Placental pericyte (primary cell): Measurements from ENCODE around the genes CEP350, ACBD6 and IER5.

GRCh38 chr1:179951799-179952184 is 2.8 kb upstream of the CEP350 start:
- CAGE, long polyA plus RNA, result no peak

- CAGE, long polyA plus RNA, result no peak
Observed at GRCh38 chr1:179954233-179954978, at the start of gene CEP350. Gene CEP350, plus strand, starts transcription at chr1:179954810.

- CAGE, long polyA plus RNA, result no peak
Observed at GRCh38 chr1:179969919-179970473, 15.4 kb downstream of the CEP350 start.

DNA sequence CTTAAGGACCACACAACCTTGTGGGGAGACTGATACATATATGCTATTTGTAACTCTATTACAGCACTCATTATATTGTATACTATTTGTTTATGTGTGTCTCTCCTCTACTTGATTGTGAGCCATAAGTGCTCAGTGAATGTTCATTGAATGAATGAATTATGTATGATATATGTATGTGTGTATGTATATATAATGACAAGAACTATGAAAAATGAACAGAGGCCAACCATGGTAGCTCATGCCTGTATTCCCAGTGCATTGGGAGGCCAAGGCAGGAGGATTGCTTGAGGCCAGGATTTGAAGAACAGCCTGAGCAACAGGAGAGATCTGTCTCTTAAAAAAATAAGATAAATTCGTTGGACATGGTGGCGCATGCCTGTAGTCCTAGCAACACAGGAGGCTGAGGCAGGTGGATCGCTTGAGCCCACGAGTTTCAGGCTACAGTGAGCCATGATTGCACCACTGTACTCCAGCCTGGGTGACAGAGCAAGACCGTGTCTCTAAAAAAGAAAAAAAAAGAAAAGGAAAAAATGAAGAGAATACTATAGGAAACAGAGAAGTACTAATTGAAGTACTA is 20.0 kb downstream of the CEP350 start:
- CAGE, long polyA plus RNA, result no peak

DNA sequence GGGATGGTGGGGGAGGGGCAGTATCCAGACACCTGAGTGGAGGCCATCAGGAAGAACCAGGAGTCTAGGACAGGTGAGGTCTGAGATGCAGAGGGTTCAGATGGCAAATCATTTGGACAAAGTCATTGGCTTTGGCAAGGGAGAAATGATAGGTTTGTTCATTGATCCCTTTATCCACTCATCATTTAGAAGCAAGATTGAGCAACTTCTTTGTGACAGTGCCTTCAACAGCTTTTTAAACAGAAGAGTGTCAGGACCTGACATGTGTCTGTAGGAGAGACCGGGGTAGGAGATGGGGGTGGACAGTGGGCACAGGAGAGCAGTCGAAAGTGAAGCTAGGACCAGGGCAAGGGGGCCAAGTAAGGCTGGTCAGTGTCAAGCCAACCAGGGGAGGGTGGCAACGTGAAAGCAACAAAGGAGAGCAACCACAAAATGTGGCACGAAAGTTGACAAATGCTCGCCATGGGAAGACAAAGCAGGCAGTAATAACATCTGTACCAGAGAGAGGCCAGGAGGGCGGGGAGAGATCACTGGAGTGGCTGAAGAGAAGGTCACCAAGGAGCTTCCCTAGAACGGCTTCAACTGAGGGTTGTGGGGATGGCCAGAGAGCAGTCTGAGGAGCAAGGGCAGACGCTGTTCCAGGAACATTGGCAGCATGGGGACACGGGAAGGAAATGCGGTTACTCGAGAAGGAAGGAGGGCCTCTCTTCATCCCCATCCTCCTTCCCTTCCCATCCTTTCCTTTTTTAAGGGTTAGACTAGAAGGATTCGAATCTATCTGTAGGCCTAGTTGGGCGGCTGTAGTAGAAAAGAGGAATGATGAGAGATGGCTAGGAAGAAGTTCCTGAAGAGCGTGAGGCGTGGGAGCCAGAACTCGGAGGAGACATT is 17.0 kb downstream of the QSOX1 start:
- CAGE, long polyA plus RNA, result no peak

DNA sequence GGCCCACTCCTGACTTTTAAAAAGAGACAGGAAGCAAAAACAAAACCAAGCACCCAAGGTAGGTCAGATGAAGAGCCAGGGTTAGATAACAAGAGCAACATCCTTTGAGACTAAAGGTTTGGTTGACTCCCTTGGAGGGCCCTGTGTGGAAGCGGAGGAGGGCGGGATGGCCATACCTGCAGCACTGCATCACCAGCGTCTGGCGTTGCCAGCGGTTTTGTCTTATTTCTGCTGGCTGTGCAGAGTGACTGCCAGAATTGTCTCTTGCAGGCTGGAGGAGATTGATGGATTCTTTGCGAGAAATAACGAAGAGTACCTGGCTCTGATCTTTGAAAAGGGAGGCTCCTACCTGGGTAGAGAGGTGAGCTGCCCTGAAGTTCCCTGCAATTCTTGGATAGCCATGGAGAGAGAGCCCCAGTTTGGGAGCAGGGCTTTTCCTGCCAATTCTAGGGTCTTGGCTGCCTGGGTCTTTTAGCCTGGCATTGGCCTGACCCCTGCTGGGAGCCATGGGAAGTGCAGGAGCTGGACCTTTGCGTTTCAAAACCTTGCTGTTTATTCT is 23.9 kb downstream of the QSOX1 start:
- CAGE, long polyA plus RNA, result no peak

GRCh38 chr1:180185489-180185831 is 30.8 kb downstream of the QSOX1 start:
- CAGE, long polyA plus RNA, result no peak

DNA sequence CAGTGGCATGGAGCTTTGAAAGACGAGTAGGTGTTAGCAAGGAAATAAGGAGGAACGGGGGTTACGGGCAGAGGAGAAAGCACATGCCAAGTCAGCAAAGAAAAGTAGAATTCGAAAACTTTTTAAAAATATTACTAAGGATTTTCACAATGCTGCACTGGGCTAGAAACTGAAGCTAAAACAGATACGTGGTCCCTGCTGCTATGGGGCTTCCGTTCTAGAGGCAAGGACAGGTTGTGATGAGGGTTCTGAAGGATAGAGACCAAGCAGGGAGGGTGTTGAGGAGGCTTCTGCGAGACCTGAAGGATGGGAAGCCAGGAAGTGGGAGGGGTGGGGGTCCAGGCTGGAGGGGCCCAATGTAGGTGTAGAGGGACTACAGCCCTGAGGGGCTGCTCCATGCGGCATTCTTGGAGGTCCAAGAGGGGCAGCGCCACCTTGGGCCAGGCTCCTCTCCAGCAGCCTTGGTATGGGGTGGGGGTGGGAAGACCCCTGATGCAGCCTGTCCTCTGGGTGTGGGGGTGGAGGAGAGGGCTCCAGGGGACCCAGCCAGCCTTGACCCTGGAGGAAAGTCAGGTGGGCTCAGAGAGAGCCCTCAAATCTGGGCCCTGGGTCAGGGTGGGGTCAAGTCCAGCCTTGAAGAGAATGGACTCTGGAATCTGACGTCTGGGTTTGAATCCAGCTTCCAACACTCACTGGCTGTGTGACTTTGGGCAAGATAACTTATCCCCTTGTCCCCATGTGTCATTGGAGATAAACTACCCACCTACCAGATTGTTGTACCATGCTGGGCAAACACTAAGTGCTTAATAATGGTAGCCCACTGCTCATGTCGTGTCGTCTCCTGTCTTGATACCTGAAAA is 30.4 kb upstream of the LHX4 start:
- CAGE, long polyA plus RNA, result no peak

- CAGE, long polyA plus RNA, result no peak
Observed at GRCh38 chr1:180217385-180217793, 12.7 kb upstream of the LHX4 start.

- CAGE, long polyA plus RNA, result no peak
Observed at GRCh38 chr1:180270287-180270535, 40.1 kb downstream of the LHX4 start.

DNA sequence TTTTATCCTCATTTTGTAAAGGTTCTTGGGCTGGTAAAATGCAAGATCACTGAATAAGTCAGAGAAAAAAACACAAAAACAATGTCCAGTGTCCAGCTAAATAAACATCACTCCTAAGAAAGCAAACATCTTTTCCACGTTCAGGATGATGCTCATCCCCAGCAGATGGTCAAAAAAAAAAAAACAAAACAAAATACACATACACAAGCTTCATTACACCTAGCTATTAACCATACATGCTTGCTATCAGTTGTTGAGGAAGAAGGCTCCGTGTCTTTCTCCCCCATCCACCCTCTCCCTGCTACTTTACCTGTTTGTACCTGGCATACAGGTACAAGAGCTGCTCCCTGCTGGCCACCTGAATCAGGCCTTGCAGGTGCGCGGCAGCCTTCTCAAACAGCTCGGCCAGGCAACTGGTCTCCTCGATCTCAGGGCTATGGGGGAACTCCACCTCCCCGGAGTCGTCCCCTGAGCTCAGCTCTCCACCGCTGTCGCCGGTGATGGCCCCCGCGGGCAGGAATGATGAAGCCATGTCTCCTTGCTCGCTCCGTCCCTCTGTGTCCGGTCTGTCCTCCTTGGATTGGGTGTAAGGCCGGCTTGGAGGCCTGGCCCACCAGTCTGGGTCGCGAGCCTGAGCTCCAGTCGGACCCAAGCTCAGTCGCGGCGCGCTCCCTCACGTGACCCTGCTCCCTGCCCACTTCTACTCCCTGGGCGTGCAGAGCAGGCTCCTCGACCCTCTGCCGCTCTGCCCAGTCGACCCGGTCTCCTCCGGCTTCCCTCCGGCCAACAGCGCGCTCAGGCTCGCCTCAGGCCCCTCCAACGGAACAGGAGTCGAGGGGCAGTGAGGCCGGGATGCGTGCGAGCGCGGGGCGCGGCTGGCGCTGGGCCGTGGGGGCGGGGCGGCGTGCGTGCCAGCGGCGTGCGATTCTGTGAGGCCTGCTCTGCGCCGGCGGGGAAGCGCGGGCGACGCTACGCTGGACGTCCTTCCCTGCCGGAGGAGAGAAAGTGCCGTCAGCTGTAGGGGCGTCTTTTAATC is at the start of gene ACBD6:
Gene ACBD6, minus strand, starts transcription at position 843 of the 1,036 bp plus-strand sequence.
- CAGE, long polyA plus RNA, result no peak

DNA sequence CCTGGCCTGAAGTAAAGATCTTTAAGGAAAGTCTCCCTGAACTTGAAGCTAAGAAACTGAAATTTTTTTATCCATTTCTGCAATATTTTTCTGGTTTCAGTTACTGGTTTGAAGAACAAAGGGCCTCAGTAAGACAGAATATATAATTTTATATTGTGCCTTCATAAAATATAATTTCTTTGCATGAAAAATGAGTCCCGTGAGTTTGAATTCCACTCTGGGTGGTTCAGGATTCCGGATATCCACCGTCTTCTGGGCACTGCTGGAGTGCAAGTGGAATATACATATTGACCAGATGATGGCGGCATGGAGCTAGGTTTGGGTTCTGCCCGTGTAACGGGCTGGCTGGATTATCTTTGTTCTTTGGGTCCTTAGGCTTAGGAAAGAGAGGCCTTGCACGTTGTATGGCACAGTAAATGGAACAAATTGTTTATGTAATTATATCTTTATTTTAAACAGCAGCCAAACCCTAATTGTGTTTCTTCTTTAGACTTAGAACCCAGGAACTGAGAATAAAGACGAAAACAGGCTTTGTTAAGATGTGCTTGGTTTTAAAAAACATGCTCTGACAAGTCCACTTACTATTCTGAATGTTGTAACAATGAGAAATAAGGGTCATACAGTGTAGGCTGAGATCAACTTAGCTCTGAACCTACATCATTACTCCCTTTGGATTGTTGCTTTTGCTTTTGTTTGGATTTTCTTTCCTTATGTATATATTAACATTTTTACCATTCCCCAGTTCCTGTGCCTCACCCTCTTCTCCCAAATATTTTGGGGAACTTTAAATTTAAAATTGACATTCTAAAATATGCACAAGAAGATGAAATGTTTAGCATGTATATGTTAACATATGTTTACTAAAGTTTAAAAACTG is 13.6 kb upstream of the ACBD6 start:
- CAGE, long polyA plus RNA, result no peak

- CAGE, long polyA plus RNA, result no peak
Observed at GRCh38 chr1:180539028-180539407, 36.6 kb upstream of the ACBD6 start.

GRCh38 chr1:180562483-180563460 is 60.4 kb upstream of the ACBD6 start:
- CAGE, long polyA plus RNA, result no peak

GRCh38 chr1:180842833-180843444 is 69.8 kb upstream of the KIAA1614 start:
- CAGE, long polyA plus RNA, result no peak

DNA sequence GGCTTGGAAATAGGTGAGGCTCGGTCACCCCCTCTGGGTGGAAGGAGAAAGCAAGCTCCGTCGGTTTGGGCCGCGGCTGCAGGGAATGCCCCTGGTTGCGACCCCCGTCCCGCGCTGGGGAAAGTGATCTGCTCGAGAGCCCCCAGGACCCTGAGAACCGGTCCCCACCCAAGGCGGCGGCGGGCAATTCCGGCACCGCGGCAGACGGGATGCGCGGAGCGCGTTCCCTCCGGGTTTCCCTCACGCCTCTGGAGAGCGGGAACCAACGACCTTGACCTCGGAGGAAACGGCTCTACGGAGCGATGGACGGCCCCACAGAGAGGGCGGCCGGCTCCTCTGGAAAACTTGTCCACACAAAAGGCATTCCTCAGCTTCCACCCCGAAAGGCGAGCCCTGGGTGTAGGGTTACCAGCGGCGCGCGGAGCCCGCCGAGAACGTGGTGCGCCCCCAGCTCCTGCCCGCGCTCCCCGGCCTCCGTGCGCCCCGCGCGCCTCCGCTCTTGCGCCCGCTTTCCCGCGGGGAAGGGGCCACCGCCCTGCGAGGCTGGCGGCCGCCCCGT is 495 bp upstream of the KIAA1614 start:
- CAGE, long polyA plus RNA, result no peak

GRCh38 chr1:180940629-180941164 is 28.0 kb downstream of the KIAA1614 start:
- CAGE, long polyA plus RNA, result no peak

DNA sequence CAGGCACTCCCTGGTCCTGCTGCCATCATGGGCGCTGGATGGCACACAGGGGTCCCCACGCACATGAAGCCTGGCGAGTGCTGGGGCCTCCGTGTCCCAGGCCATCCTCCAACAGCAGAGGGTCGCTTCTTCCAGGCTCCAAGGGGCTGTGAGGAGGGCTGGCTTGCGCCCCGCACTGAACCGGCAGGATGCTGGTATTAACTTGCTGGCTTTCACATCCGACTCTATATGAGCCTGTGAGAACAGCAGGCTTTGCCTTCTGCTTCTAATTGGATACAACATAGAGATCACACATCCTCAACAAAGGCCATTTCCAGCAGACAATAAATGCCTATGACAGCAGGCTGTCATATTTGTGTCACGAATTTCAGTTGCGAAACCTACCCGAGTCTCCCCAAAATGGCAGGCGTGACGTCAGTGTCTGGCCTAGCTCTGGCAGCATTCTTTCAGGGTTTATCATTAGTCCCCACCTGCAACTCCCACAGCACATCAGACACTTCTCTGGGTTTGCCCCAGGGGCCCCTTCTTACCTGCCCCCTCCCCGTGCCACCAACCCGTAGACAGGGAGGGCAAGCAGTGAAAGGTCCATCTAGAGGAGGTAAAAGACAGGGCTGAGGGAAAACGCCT is 35.5 kb downstream of the KIAA1614 start:
- CAGE, long polyA plus RNA, result no peak

- CAGE, long polyA plus RNA, result no peak
Observed at GRCh38 chr1:181088583-181089002, at the start of gene IER5. Gene IER5, plus strand, starts transcription at chr1:181088700.

DNA sequence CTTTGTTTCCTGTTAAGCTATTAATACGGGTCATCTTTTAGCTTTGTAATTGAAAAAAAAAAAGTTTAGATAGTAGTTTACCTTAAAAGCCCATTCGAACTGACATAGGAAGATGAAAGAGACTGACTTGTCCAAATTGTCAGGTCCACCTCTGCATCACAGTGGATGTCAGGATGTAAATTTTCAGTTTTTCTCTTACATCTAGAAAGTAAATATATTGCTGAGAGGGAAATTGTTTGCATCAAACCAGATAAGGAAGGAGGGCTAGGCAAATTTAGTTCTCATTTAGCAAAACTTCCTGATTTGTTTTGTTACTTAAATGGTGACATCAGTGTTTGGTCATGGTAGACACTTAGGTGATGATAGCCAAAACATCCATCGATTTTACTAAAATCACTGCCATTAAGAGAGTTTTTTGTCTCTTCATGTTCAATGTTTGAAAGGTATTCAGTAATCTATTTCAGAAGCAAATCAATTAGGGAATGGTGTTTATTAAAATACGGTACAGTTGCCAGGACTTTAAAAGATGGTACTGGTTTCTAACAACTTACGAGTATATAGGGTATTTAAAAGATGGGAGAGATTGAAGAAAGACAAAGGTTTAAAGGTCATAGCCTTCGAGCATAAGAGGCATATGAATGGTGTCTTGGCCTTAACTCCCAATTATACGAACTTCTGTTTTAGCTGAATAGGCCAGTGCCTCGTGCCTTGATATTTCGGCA is 2.9 kb downstream of the IER5 start:
- CAGE, long polyA plus RNA, result no peak